Neuron (in vitro differentiated cells): ENCODE measurements around a stretch of chr10.

DNA sequence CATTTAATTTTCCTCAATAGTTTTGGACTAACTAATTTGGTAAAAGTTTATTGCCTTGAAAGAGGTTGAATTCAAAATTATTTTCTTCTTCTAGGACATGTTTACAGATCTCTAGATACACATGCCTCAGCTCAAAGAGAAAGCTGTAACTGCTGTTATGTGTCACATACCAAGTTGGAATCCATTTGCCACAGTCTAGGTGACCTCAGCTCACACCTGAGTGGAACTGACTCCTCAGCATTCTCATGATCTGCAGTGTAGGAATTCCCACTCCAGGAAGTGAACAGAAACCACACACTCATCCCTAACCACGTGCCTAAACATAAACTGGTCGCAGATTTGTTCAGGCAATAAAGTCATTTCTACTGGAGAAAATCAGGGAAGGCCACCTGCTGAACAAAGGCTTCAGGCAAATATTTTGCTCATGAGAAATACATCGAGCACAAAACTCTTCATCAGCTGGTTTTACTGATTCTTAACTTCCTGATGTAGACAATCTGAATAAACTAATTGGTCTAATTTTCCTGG lies 23.0 kb upstream of the ZMYND11 start:
- PRO-cap = no peak

GRCh38 chr10:394549-395303 lies 259.5 kb downstream of the ZMYND11 start:
- PRO-cap = no peak

GRCh38 chr10:422086-423069 lies 267.1 kb downstream of the DIP2C start:
- PRO-cap = no peak

DNA sequence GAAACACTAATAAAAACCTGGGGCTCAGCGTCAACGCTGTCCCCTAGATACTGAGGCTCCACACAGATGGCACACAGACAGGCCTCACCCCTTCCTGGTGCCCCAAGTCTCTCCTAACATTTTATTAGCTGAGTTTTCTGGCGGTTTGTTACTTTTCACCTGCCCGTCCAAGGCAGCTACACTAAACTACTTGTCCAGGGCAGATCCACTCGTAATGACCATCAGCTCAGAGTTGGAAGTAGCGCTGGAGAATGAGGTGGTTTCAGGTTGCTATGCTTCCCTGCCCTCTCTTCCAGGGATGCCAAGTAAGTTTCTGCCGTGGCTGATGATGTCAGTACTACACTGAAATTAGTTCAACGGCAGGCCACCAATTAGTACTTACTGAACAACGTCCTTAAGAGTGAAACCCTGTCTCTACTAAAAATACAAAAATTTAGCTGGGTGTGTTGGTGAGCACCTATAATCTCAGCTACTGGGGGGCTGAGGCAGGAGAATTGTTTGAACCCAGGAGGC lies 55.2 kb downstream of the DIP2C start:
- PRO-cap = no peak

DNA sequence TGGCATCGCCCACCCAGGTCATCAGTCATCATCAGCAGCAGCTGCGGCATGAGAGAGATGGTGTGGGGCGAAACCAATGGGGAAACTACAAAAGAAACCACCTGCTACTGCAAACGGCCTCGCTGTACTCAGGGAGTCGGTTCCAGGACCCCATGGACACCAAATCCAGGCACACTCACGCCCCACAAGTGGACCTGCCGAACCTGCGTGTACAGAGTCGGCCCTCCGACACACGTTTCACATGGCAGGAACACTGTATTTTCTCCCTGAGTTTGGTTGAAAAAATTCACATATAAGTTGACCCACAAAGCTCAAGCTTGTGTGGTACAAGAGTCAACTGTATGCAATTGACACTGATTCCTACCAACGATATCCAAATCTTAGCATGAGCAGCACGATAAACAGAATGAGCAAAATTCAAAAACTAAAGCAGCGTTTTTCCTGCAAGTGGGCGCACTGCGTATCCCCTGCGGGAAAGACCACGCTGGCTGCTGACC lies 37.7 kb downstream of the DIP2C start:
- PRO-cap = no peak

DNA sequence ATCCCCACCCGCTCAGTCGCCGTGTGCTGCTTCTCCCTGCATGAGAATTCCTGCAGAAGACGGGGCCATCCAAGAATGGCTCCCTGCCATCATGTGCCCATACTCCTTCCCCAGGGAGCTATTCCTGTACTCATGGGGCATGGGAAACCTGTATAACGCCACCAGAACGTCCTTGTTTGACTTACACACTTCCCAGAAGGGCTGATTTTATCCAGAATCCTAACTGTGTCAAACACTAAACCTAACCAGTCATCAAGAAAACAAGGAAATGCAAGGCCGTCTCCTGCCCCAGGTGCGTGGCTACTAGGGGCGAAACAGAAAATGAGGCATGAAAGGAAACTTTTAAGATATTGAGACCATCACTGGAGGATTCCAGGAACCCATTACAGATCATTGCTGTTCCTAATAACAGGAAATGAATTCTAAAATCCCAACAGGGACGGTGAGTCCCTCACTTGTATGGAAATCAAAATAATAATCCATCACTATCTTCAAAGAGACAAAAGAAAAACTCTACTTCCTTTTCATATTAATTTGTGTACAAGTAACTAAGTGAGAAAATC lies 15.9 kb downstream of the DIP2C start:
- PRO-cap = no peak

GRCh38 chr10:909804-911010 lies 21.3 kb downstream of the LARP4B start:
- PRO-cap = no peak

DNA sequence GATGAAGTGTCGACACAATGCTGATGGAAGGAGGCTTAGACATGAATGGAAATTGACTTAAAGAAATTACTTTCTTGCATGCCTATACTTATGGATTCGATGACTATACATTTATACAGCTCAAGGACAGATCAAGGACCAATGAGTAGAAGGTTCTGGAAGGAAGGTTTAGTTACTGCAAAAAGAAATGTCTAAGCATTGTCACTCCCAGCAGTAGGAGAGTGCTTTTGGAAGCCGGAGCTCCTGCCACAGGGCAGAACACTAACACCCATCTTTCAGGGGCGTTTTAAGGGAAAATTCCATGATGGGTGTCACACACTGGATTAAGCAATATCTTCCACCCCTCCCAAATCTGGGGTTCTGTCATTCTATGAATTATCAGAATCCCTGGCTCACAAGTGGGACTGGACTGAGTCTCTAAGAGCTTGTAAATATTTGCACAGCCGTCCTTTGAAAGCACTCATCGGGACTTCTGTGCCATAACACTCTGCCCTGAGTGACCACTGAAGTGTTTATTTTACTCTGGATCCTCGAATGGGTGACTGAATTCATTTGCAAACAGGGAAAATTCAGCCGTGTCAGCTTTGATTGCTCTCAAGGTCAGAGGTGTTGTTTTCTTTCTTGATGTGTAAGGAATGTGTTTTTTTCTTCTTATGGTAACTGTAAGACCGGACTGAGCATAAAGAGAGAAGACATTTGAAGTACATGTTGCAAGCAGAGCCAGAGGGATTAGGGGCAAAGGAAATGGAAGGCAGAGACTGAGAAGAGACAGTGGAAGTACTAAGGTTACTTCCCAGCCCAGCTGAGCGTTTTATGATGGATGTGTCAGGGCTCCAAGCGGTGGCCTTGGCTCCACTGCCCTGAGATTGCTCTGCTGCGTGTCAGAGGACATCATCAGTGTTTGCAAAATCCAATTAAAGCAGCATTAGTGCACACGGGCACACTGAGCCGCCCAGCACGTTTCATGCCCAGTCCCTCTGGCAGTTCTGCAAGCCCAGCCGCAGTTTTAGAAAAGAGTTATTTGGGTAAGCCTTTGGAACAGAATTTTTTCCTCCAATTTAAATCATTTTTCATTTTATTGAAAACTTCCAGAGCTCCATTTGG lies 17.8 kb upstream of the GTPBP4 start:
- PRO-cap = no peak

DNA sequence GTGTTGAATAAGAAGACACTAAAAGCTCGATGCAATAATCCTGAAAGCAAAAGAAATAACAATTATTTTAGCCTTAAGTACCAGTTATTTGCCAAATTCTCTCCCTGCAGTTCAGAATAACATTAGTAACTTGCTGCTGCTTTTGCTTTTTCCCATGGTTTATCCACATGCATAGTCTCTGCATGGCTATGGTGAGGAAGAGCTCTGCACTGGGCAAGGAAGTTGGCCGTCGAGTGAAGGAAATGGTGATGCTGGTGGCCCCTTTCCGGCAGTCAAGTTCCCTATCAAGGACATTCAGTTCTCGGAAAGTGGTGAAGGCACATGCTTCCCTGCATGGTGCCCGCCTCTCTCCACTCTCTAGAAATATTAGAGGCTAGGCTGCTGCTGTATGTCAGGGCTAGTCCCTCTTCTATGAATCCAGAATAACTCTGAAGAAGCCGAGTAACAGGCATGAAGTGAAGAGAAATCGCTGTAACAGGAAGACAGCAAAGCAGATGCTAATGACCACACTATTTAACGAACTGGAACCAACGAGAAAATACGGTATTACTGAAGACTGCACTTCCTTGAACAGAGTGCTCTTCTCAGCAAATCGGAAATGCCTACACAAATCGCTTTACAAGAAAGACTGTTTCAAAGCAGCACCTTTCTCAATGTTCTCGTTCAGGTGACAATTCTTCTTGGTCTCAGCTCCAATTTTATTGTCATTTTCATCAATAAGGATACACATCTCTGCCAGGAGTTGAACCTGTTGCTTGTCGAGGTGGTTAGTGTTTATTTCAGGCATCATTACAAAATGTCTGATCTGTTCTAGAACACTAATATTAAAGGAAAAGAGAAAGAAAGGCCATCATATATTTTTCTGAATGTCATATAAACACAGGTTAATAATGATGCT lies 5.3 kb downstream of the IDI1 start:
- PRO-cap = no peak

GRCh38 chr10:1050115-1050475 lies 1.2 kb upstream of the IDI1 start:
- PRO-cap = no peak

GRCh38 chr10:1071825-1072608 lies 15.8 kb downstream of the WDR37 start:
- PRO-cap = no peak

- PRO-cap = no peak
Observed at GRCh38 chr10:1116422-1117239, 60.4 kb downstream of the WDR37 start.

DNA sequence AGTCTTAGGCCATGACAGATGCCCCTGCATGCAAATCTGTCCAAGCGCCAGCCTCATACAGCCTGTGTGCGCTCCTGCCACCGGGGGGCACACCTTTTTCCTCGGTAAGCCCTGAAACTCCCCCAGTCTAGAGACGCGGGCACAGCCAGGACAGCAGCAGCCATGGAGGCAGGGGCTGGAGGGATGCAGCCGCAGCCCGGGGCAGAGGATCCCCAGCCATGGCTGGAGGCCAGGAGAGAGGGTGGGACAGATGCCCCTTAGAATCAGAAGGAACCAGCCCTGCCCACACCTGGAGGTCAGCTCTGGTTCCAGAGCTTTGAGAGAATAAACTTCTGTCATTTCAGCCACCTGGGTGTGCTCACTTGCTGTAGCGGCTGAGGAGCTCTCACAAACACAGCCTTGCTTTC lies 241.5 kb downstream of the WDR37 start:
- PRO-cap = no peak

DNA sequence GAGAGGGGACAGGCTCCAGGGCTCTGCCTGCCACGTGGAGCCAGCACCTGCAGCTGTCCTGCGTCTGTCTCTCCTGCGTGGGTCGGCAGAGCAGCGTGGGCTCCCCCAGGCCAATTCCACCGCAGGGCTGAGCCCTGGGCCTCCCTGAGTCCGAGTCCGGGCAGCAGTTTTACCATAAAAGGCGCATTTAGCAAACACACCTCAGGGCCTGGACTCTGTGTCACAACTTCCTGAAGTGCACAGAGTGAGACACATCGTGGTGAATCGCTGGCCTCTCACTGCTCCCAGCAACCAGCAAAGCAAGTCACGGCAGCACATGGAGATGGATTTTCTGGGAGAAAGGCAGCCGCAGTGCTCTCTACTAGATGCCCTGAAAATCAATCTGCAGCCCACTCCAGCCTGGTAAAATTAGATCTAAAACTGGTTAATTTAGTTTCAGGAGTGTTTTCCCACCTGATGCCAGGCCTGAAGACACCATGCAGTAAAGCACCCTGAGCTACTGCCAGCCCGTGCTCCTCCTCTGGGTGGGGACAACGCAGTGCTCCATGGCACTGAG lies 337.1 kb downstream of the ADARB2 start:
- PRO-cap = no peak

- PRO-cap = no peak
Observed at GRCh38 chr10:1453607-1454134, 283.7 kb downstream of the ADARB2 start.

- PRO-cap = no peak
Observed at GRCh38 chr10:2985621-2986288, 81.6 kb upstream of the PFKP start.

DNA sequence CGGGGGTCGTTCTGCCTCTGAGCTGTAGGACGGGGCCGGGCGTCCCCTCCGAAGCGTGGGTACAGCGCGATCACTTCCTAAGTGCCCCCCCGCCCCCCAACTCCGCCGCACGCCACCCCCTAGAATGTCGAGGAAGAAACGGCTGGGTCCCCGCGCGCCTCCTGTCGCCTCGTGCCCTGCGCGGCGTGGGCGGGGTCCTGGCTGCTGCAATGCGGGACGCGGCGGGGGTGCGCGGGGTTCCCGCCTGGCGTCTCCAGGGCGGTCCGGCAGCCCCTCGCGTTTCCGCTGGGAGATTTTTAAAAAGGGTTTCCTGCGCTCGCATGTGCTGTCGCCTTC lies 707 bp downstream of the PFKP start:
- PRO-cap = no peak

DNA sequence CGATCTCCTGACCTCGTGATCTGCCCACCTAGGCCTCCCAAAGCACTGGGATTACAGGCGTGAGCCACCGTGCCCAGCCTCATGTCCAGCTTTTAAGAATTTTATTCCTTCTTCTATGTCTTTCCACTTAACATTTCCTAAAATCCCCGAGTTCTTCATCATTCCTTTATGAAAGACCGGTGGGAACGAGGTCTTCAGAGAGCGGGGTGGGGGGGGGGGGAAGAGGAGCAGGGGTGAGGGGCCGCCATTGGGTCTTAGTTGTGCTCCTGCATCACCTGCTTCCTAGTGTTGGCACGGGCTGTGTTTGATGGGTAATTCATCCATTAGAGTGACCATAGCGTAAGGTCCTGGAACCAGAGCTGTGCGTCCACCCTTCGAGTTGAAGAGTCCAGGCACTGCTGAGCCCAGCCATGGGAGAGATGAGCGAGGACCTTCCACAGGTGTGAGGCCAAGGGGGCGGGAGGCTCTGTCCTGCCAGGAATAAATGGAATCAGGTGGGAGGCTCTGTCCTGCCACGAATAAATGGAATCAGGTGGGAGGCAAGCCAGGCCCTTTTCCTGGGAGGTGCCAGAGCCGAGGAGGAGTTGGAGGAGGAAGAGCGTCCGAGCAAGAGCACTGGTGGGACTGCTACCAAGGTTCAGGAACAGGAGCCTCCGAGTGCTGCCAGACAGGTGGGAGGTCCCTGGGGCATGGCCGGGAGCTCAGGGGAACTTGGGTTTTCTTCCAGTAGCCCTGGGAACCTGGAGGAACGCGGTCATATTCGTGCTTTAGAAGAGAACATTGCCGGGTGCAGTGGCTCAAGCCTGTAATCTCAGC lies 12.3 kb downstream of the PFKP start:
- PRO-cap = no peak

DNA sequence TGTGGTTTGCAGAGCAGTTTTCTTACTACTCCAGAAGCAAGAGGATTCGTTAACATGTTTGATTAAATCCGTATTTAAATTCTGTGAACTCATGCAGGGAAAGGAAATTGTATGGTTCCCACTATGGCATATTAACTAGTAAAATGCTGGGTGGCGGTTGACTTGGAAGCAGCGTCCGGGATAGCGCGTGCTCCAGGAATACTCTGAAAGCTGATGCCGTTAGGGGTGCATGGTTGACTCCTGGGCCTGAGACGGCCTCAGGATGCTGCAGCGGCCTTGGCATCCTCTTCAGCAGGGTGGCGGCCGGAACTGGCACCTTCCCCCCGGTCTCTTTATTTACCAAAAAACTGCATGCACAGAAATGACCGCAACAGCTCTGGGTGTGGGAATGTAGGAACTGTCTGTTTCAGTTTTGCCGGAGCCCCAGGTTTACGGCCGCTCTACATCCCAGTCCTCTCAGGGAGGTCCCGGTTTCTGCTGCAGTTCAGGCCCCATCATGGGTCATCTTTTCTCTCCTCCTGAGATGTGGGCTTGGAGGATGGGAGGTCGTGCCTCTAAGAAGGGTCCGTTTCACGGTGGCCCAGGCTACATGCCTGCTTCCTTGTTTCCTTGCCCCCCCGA lies 28.8 kb downstream of the PFKP start:
- PRO-cap = no peak

DNA sequence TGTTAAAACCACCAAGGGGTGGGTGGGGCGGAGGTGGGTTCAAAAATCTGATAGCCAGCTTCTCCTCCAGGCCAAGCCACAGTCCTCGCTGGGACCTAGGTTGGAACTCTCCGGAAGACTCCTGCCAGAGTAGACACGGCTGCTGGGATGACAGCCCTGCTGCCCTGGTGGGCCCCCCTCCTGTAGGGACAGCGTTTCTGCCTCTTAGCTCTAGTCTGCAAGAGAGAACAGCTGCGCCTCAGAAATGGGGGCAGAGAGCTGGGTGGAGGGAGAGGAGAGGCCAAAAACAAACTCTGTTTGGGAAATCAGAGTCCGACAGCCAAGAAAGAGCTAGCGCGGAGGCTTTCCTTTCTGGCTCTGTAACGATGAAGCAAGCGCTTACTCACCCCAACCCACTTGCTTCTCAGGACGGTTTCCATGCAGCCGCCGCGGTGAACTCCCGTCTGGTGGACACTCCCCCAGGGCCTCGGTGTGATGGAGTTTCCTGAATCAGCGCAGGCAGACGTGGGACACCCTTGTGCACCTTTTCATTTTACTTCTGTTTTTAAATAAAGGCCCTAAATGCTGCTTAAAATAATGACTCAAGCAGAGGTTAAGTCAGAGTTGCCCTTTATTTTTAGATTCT lies 35.3 kb downstream of the PITRM1 start:
- PRO-cap = no peak